ENCODE measurements around a stretch of chr17.

- PRO-cap: no peak
Measured at GRCh38 chr17:78705007-78705381, 77.1 kb downstream of the CYTH1 start.

- PRO-cap: no peak
Measured at GRCh38 chr17:78738055-78738757, 43.9 kb downstream of the CYTH1 start.

DNA sequence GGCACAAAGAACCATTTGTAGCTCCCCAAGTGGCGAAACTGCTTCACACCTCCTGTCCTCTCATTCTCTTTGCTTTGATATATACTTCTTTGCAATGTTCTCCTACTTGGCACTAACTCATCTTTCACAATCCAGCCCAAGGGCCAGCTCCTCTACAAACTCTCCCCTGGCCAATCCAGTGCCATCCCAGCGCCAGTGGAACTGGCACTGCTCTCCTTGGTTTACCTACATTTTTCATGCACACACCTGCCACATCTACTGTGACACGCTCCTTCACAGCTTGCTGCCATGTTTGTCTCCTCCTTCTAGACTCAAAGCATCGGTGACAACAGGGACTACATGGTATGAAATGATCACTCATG is 12.8 kb downstream of the CYTH1 start:
- PRO-cap: no peak

DNA sequence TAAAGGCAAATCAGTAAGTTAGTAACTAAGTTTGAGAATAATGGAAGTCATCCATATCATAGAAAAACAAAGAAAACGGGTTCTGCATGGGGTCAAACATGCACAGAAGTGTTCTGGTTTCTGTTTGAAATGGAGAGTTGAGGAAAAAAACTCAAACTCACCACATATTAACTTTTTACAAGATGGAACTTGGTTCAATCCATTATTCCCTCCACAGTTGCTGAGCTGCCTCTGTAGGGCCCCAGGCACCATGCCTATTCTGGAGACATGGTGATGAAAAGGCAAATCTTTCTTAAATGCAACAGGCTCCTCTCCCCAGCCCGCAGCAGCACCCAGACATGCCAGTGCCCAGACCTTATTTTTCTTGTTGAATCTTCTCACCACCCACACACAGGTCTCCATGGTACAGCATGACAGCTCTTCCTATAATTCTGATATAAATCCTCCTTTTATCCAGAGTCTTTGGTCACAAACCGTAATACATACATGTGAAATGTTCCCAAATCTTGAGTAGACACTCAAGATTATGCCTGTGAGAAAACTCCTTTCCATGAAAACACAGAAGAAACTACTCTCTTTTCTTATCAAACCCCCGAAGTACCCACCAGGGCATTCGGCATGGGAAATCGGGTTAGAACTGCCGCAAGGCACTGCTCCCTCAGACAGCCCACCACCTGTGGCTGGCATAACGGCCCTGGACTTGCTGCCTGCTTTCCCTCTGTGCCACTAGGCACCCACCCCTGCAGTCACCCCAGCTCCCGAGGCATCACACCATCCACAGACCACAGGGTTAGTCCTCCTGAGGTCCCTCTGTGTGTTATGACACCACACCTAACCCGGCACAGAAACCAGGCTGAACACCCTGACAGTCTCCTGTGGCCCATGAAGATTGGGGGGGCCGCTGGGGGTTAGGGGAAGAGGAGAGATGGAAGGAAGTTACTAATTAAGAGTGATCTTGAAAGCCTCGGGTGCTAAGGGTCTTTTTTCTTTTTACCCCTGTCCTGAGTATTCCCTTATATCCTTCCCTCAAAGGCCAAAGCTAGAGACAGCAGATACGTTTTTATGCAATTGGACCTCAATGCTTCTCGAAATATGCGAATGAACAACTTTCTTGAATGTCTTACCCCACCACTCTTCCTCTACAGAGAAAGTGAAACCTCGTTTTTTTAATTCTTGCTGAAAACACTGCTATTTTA is 7.3 kb downstream of the CYTH1 start:
- PRO-cap: no peak

- PRO-cap: bidirectional peak, plus-strand start at chr17:78781646, minus-strand start at chr17:78781645
Measured at GRCh38 chr17:78781038-78782038, 735 bp downstream of the CYTH1 start.

- PRO-cap: no peak
Measured at GRCh38 chr17:78785979-78786234, 3.8 kb upstream of the CYTH1 start.

DNA sequence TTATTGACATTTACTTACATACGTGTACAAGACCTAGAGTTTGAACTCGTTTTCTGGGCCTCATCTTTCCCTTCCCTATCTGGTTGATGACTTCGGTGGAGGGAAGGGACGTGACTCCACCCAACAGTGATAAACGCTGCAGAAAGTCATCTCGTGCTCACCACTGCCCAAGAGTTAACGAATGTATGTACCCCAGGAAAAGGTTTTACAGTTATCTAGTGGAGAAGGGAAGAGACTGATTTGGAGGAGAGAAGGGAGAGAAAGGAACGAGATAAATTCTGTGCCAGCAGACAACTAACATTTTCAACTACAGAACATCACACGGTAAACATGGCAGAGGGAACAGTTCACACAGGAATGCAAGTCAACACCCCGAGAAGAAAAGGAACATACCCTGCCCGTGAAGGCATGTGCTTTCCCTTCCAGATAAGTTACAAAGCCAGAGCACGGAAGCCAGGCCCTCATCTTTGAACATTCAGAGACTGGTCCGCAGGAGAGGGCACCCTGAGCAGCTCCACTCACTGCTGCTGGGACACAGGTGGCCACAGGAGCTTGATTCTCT is 13.9 kb upstream of the CYTH1 start:
- PRO-cap: no peak

DNA sequence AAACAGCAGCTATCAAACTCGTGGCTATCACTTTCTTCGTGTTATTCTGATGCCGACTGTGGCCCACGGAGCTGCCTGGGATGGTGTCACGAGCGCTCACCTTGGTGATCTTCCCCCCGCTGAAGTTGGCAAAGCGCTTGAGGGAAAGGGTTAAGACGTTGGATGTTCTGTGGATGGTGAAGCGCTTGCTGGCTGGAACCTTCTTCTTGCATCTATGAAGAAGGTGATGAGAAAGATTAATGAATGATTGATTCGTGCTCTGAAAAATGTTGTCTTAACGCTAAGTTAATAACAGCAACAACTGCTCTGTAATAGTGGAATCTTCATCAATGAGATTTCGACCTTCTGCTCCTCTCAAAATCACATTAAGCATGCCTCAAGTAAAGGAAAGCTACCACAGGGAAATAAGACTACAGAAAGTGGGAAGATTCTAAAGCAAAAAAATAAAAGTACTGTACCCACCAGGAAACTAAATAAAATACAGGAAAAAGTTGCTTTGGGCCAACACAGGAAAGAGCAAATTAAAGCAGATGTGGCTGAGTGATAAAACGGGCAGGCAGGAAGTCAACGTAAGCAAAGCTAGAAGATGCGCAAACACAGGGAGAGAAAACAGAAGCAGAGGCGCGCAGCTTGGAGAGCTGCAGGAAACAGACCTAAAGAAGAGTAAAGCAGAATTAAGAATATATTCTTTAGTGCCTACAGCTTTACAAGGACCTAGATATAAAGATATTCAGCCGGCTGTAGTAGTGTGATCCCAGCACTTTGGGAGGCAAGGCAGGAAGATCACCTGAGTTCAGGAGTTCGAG is 21.8 kb downstream of the USP36 start:
- PRO-cap: no peak

DNA sequence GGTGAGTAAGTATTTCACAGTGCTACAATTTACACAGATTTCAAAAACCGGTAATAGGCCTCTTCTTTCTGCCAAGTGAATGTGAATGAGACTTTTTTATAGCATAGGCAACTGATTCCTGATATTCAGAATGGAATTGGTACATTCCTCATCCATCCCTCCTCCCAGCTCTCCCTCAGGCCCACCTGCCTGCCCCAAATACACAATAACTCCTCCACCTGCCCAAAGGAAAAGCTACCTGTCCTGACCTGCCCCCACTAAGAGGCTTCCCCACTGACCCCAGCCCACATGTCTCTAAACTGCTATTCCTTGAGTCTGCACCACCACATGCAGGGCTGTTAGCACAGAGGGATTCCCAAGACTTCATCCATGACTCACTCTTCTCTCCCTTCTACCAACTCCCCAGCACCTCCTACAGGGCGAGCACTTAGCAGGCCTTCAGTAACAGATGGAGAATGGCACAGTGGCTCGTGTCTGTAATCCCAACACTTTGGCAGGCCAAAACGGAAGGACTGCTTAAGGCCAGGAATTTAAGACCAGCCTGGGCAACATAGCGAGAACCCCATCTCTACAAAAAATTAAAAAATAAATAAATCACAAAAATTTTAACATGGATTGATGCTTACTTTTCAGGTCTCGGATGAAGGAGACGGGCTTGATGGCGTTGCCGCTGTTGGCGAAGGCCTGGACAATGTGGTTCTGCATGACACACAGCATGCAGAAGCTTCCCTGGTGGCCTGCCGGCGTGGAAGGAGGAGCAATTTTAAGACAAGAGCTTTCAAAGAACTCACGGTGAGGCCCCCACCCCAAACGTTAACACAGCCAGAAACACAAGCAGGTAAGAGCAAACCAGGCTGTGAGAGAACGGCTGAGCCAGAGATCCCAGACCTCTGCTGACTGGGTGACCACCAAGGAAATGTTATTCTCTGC is 12.1 kb downstream of the USP36 start:
- PRO-cap: no peak

DNA sequence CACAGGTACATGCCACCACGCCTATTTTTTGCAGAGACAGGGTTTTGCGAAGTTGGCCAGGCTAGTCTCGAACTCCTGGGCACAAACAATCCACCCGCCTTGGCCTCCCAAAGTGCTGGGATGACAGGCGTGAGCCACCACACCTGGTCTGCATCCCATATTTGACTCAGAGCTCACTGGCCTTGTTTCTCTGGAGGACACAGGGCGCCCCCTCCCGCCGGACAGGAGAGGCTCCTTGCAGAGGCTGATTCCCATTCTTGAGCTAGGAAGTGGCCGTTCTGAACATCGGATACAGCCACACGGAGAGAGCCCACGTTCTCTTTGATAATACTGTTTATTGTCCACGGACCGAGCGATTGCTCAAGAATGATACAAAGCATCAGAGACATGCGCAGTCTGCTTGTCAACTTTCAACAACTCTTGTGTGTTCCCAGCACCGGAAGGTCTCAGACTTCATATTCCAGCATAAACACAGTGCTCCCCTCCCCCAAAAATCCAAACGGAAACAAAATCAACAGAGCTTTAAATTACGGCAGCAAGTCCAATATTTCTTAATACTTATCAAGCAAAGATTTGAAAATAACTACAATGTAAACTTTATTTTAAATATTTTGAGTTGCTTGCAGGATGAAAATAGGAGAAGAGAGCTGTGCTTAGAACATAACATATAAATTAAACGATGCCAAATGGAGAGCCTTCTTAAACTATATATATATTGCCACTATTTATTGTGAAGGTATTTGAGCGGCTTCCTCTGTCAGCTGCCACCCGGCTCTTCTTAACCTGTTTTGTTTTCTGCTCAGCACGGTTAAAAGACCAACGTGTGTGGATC is 12.3 kb upstream of the USP36 start:
- PRO-cap: no peak

- PRO-cap: unidirectional peak, minus-strand start at chr17:78883649; bidirectional peak, plus-strand start at chr17:78884009, minus-strand start at chr17:78883802
Measured at GRCh38 chr17:78883602-78884249, 19.3 kb downstream of the CEP295NL start.

DNA sequence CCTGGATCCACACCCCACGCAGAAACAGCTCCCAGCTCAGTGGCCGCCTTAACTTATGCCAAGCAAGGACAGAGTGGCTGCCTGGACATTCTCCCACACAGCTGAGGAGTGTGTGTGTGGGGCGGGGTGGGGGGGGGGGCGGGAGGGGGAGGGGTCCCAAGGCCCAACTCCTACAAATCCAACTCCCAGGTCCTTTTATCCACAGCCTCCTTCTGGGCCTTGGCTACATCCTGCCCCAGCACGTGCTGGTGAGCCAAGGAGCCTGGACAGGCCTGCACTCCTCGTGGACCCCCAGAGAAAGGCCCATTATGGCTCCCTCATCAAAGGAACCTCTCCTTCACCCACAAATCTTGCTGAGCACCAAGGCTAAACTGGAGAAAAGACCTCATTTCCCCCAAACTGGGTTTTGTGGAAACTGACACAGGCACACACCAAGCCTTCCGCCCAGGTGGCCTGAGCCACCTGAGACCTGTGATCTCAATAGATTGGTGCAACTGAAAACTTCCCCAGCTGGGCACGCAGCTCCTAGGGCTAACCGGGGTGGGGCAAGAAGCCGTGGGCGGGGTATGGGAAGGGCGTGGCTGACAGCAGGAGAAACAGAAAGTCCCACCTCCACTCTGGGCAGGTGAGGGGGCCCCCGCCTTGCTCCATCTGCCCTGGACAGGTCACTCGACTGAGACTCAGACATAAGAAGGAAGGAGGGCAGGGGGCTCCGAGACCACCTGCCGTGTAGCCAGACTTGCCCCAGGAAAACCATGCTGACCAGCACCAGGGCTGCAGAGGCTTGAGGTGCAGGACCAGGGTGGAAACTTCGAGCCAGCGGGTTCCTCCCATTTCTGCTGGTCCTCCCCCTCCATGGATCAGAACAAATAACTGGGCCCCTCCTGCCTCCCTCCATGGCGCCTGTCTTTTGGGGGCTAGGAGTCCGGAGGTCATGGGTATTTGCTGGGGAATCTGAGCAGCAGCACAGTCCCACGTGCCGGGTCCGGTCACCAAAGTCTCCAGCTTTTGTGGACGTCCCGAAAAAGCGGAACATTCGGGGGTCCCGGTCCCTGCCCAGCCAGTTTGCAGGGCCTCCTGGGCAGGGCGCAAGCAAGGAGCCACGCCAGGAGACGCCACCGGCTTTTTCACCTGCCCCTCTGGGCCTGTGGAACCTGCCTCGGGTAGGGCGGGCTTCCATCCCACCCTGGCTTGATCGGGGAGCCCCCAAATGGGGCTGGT is 1.5 kb downstream of the TIMP2 start:
- PRO-cap: bidirectional peak, plus-strand start at position 615 of the sequence, minus-strand start at position 471 of the sequence

DNA sequence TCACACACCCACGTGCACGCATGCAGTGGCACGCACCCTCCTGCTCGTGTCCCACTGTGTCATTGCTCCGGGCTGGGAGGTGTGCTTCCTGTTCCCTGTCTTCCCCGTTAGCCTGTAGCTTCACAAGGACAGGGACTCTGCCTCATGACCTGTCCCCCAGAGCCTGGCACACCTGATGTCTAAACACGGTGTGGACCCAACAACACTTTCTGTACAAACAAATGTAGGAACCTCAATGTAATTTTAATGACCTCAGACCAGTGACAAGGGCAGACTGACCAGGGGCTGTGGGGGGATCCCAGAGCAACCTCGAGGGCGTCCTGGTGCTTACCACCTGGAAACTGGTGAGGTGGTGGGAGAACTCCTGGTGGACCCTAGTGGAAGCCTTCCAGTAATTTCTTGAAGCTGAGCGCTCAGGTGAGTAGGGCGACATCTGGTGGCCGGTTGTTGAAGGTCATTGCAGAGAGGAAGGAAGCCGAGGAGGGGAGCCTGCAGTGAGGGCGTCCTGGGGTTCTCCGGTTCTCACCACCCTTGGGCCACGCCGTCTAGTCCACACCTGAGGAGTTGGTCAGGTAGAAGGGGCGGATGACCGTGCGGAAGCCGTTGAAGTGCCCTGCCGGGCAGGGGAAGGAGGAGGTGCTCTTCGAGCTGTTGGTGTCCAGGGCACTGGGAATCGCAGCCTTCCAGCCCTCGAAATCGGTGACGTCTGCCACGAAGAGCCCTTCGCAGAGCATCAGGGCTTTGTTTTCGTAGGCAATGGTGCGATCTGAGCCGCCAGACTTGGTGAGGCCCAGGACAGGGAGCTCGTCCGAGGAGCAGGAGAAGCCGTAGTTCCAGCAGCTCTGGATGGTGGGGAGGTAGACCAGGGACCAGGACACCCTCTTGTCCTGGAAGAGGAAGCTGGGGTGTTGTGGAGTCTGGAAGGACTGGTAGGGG is 8.4 kb downstream of the LGALS3BP start:
- PRO-cap: unidirectional peak, plus-strand start at position 457 of the sequence

- PRO-cap: no peak
Measured at GRCh38 chr17:78997387-78998136, 12.0 kb downstream of the CANT1 start.

DNA sequence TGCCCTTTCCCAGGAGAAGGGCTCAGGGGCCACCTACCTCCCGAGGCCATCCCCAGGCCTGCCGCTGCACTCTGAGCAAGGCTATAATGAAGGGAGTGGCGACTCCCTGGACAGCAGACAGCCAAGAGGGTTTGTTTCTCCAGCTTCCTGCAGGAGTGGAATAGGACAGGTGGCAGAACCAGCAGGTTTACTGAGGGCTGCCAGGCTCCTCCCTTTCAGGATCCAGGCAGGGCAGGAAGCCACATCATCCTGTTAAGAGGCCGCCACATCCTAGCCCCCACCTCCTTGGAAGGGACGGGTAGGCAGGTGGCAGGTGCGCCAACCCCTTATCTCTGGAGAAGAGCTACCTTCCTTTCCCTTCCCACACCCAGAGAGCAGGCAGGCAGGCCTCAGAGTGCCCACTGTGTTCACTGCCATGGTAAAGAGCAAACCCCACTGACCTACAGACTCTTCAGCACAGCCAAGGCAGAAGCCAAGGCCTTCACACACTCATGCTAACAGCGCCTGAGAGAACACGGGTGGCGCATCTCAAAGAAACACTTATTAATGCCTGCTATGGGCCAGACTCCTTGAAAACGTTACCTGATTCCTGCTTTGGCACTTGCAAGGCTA is 4.1 kb downstream of the CANT1 start:
- PRO-cap: bidirectional peak, plus-strand start at position 218 of the sequence, minus-strand start at position 119 of the sequence

- PRO-cap: no peak
Measured at GRCh38 chr17:79657844-79658561, 47.2 kb upstream of the RBFOX3 start.

DNA sequence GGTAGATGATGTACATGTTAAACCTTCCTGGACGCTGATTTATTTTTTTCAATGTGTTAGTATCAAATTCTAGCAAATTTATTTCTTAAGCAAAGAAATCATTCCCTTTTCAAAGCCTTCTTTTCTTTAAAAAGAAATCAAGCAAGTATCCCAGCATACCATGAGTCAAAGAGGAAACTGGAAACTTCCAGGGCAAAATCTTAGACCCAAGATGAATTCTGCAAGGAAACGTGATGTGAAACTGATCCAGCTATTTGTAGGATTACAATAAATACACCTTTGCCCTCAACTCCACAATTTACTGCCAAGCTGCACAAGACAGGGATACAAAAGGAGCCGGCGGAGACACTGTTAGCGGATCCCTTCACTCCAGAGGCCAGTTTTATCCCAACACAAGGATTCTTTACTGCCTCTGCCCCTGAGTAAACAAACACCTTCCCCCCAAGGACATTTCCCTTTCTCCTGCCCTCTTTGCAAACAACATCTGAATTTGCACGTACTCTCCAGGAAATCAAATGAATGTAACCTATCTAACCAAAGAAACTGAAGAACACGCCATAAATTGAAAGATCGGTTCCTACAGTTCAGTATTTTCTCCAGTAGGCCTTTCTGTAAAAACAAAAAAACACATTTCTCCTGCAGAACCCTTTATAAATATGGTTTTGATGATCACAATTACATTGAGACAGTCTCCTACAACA is 1.6 kb upstream of the CBX2 start:
- PRO-cap: no peak

- PRO-cap: no peak
Measured at GRCh38 chr17:79835227-79835913, 3.9 kb downstream of the CBX4 start.

- PRO-cap: bidirectional peak, plus-strand start at chr17:79844948, minus-strand start at chr17:79844893
Measured at GRCh38 chr17:79844761-79845580, 5.7 kb upstream of the CBX4 start.

- PRO-cap: bidirectional peak, plus-strand start at chr17:79851716, minus-strand start at chr17:79851577
Measured at GRCh38 chr17:79851441-79851864, 12.2 kb upstream of the CBX4 start.

All from Metastatic Lung Carcinoma in the Adrenal Gland (tissue), 1 donor.